AG04449 (cell line): ENCODE results near the genes CDK6 and DYNC1I1.

- RRBS: no CpG with 5 or more reads among the region's 3 CpGs
These were observed 37.7 kb upstream of the FAM133B start for GRCh38 chr7:92627975-92628274.

- RRBS: no CpG with 5 or more reads among the region's 2 CpGs
These were observed 43.3 kb upstream of the FAM133B start for GRCh38 chr7:92633317-92633969.

- RRBS: no CpG with 5 or more reads among the region's 14 CpGs
These were observed 107.9 kb upstream of the FAM133B start for GRCh38 chr7:92697720-92698907.

DNA sequence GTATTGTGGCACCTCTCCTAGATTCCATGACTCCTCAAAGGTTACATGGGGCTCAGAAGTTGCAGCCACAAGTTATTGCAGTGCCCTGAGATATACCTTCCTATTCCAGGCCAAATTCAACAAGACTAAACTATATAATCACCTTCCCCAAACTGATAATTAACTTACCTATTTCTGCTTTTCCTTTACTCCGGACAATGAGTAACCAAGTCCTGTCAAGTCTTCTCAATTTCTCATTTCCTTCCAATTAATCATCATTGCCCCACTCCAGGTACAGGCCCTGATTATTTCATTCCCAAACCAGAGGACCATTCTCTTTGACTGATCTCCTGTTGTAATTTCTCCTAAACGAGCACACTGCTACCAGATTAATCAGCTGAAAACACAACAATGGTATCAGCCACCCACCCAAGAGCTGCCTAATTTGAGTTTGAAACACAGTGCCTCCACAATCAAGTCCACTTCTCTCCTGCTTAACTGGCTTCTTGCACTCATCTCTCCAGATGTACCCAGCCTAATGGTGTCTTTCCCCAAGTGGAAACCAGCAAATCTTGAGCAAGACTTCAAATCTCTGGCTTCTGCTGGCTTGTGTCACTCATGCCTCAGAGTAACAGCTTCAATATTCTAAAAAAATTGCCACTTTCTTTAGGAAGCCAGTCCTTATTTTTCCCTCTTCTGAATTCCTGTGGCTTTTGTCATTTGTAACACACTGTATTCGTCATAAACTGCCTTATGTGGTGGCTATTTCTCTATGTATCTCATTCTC, 89.2 kb downstream of the CDK6 start:
- RRBS: no CpG with 5 or more reads among the region's 3 CpGs

DNA sequence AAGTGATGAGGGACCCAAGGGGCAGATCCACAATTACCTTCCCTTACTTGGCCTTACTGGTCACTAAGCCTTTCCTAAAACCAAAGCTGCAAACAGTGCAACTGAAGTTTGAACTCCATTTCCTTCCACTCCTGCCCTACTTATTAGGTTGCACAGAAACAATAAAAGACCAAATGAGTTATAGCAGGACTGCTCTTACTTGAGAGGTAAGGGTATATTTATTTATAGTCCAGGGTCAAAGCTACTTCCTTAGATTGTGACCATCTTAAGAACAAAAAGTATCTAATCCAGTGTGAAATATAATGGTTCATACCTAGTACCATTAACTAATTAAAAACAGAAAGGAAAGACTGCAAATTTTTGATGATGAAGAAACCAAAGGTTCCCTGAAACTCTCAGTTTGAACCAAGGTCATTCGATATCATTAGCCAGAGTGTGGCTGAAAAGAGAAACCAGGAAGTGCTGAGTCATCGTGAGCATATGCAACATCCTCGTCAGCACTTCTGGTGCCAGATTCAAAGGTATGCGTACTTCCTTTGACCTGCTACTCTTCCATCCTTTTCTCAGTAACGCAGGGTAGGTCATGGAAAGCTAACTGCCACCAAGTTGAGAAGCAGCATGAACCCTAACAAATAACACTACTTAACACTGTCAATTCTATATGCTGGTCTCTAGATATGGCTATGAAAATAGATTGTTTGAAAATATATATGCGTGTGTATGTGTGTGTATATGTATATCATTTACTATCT, 26.8 kb downstream of the CDK6 start:
- RRBS: no CpG with 5 or more reads among the region's 6 CpGs

GRCh38 chr7:92832779-92833236, 3.6 kb downstream of the CDK6 start:
- RRBS: no CpG with 5 or more reads among the region's 38 CpGs

GRCh38 chr7:92836364-92837396, at the start of gene CDK6:
TSS of gene CDK6 (minus strand) at chr7:92836573.
- RRBS: 1% methylated on average over 27 of the region's 73 CpGs

- RRBS: no CpG with 5 or more reads among the region's 5 CpGs
These were observed 68.0 kb upstream of the CDK6 start for GRCh38 chr7:92904174-92904931.

DNA sequence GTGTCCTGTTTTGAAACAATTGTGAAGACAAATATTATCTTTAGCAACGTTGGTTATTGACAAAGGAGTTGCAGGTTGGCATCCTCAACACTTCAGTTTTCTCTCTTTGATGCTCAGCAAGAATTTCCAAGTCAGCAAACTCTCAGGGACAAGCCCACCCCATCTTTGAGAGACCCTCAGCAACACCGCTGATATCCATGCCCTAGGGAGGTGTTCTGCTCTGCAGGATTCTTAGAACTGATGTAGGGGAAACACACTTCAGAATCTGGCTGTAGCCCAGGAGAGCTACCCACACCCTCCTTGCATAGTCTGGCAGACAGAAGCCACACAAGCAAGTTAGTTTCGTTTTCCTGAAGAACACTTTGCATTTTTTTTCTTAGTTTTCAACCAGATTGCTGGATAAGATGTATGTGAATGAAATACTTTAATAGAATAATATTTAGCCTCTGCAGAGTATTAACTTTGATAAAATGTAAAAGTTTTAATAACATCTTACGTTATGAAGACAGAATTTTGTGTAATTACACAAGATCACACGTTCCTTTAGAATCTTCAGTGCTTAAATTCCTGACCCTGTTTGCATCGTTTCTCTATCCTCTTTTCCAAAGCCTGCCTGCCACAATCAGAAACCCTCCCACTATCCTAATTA, 742 bp downstream of the SAMD9L start:
- RRBS: no CpG with 5 or more reads among the region's 6 CpGs

- RRBS: no CpG with 5 or more reads among the region's 2 CpGs
These were observed 23.2 kb downstream of the HEPACAM2 start for GRCh38 chr7:93202856-93203589.

DNA sequence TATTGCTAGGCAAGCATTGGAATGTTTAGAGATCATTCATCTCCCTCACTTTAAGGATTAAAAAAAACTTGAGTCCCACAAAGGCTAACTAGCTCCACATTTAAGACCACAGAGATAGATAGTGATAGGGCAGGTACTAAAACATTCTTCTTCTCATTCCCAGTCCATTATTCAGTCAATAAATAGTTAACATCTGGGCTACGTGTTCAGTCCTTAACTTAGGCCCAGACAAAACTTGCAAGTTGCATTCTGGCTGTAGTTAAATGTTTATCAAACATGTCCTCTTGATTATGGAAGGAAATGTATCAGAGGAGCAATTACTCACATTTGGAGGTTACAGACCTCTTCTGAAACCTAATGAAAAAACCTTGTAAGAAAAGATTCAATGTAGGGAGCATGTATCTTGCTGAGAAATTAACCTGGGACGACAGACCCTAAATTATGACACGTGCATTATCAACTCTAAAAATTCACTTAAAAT, 2.5 kb downstream of the GNG11 start:
- RRBS: no CpG with 5 or more reads among the region's 3 CpGs

DNA sequence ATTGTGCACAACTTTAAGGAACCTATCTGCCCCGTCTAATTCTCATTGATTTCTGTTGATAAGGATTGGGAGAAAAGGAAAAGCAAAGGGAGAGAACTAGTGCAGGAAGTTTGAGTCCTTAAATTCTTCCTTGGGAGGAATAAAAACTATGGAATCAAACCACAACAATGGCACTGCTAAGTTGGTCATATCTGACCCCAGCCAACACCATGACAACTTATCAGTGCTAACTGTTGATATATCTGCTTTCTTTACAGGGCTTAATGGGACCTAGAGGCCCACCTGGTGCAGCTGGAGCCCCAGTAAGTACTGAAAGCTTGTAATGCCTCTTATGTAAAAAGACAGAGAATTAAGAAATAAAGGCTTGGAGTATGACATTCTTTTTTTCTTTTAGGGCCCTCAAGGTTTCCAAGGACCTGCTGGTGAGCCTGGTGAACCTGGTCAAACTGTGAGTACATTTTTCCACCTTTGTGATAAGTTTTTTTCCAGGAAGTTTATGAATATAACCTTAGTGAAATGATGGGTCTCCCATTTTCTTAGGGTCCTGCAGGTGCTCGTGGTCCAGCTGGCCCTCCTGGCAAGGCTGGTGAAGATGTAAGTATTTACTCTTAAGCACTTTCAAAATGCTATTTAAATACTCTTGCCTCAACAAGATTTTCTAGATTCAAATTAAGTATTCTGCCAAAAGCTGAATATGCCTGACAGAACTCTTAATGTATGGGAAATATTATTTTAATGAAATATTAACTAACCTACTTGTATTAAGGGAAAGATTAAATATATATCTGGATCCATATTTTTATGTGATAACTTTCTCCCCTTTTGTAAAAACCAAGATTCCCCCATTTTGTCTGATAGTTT, 9.8 kb downstream of the COL1A2 start:
- RRBS: no CpG with 5 or more reads among the region's 2 CpGs

GRCh38 chr7:94417559-94417917, 22.8 kb downstream of the COL1A2 start:
- RRBS: no CpG with 5 or more reads among the region's 1 CpG

DNA sequence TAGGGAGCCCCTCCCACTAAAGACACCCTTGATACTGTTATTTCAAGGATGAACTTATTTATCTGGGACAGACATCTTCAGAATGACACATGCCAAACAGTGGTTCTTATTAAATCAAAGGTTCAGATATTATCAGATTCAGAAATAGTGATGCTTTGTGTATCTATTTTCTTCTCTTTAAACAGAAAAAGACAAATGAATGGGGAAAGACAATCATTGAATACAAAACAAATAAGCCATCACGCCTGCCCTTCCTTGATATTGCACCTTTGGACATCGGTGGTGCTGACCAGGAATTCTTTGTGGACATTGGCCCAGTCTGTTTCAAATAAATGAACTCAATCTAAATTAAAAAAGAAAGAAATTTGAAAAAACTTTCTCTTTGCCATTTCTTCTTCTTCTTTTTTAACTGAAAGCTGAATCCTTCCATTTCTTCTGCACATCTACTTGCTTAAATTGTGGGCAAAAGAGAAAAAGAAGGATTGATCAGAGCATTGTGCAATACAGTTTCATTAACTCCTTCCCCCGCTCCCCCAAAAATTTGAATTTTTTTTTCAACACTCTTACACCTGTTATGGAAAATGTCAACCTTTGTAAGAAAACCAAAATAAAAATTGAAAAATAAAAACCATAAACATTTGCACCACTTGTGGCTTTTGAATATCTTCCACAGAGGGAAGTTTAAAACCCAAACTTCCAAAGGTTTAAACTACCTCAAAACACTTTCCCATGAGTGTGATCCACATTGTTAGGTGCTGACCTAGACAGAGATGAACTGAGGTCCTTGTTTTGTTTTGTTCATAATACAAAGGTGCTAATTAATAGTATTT, 35.6 kb downstream of the COL1A2 start:
- RRBS: no CpG with 5 or more reads among the region's 3 CpGs

GRCh38 chr7:94908287-94908766, 933 bp downstream of the PPP1R9A start:
- RRBS: 2% methylated on average over 7 of the region's 19 CpGs

- RRBS: no CpG with 5 or more reads among the region's 9 CpGs
These were observed 664 bp downstream of the PON3 start for GRCh38 chr7:95395361-95396060.

DNA sequence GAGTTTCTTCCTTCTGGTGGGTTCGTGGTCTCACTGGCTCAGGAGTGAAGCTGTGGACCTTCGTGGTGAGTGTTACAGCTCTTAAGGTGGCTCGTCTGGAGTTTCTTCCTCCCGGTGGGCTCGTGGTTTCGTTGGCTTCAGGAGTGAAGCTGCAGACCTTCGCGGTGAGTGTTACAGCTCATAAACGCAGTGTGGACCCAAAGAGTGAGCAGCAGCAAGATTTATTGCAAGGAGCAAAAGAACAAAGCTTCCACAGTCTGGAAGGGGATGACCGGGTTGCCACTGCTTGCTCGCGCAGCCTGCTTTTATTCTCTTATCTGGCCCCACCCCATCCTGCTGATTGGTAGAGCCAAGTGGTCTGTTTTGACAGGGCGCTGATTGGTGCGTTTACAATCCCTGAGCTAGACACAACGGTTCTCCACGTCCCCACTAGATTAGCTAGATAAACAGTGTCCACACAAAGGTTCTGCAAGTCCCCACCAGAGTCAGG, 44.4 kb downstream of the PDK4 start:
- RRBS: no CpG with 5 or more reads among the region's 16 CpGs

- RRBS: 2% methylated on average over 38 of the region's 62 CpGs
These were observed at the start of gene DYNC1I1 for GRCh38 chr7:95772278-95772925. TSS of gene DYNC1I1 (plus strand) at chr7:95772554.

DNA sequence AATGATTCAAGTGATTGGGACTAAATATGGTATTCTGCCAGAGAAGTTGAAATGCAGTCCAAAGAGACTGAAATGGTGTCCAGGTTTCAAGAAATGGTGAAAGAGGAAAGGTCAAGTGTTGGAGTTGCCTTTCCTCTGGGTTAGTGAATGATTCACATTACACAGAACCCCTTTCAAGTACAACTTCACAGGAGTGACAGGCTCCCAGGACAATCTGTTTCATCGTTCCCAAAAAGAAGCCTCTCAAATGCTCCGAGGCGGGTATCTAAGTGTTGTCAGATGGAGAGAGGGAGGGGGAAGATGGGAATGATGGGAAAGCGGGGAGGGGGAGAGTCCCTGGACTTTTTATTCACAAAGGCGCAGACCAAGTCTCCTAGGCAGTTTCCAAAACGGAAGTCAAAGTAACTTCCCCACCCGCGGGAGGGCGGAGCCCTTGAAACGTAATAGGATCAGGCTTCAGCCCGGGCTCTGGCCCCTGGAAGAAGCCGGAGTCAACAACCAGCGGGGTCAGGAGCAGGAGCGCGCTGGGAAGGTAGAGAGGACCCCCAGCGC, 769 bp downstream of the SLC25A13 start:
- RRBS: 2% methylated on average over 5 of the region's 16 CpGs